Fibroblast of the aortic adventitia (primary cell): ENCODE measurements around a stretch of chr18.

- CAGE, long polyA plus RNA, result no peak
Measured at GRCh38 chr18:62522082-62522898, 535 bp upstream of the ZCCHC2 start.

- CAGE, long polyA plus RNA, result no peak
Measured at GRCh38 chr18:62538939-62540140, 16.5 kb downstream of the ZCCHC2 start.

DNA sequence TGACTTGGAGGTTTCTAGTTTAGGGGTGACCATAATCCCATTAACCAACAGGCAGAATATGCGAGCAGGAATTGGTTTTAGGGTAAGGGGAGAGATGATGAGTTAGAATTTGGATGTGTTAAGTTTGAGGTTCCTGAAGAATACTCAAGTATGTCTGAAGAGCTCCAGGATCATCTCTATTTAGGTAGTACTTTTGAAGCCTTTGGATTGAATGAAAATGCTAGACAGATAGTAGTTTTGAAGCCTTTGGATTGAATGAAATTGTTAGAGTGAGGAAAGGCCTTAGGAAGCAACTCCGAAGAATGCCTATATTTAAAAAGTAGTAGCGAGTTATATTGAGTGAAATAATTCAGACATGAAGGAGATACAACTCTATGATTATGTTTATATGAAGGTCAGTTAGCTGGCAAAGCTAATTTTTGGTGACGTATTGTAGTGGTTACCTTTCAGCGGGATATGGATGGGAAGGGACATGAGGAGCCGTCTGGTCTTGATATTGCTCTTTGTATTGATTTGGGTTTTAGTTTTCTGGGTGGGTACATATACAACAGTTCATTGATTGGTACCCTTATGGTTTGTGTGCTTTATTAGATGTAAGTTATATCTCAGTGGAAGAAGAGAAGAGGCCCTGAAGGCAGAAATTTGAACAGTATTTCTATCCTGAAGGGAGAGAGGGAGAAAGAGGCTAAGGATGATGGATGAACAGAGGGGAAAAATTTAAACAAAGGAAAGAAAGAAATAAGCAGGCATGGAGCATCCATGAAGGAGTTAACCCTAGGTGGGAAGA lies 23.8 kb downstream of the PHLPP1 start:
- CAGE, long polyA plus RNA, result no peak

- CAGE, long polyA plus RNA, result no peak
Measured at GRCh38 chr18:63159710-63160881, 159.5 kb downstream of the BCL2 start.

DNA sequence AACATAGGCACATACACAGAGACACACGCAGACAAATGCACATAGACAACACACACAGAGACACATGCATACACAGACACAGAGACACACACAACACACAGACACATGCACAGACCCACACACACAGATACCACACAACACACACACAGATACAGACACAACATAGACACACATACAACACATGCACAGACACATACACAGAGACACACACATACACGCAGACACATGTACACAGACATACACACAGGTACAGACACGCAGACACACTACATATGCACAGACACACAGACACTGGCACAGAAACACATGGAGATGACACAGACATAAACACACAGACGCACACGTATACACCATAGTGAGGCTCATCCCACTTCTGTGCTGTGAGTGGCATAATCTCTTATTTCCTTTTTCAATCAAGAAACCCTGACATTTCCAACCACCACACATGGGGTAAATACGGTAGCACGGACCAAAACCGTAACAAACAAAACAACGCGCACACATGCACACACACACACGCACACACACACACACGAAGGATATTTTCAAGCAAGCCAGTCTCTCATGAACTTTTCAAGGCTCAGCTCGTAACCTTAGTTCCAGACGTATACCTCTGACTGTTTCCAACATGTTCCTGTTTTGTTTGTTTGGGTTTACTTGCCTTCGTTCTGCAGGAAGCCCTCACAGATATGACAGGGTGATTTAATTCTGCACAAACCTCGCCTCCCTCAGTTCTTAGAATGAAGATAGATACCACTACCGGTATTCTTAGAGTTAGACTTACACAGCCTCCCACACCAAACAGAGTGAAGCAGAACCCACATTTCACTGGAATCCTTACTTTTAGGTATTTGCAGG lies 119.9 kb downstream of the BCL2 start:
- CAGE, long polyA plus RNA, result no peak

DNA sequence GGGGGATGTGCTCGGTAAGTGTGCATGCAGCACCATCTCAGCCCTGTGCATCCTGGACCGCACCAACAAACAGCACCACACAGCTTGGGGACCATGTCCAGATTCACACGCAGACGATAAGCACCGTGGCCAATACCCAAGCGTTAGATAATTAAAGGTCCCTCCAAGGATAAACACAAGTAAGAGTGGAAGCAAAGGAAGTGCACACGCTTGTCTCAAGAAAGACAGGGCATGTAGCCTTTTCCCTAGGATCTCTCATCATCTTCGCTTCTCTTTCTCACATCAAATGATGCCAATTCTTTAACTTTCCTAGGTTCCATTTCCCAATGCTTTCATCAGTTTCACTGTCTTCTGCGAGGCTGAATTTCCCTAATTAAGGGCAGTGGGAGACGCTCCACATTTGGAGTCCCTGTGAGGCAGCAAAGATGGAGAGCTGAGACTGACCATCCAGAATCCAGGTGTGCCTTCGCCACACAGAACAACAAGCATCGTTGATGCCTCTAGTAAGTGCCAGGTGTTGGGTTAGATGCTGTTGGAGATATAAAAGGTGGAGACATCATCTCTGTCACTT lies 113.3 kb downstream of the BCL2 start:
- CAGE, long polyA plus RNA, result no peak

DNA sequence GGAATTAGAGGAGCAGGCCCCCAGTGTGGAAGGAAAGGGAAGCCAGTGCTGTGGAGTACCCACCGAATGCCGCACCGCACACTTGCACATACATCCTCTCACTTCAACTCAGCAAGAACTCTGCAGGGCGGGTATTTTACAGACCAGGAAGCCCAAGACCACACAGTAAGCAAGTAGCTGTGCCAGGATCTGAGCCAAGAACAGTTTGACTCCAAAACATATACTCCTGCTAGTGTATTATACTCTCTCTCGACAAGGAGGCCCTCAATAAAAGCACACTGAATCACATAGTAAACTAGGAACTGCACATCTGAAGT lies 69.7 kb downstream of the BCL2 start:
- CAGE, long polyA plus RNA, result no peak

- CAGE, long polyA plus RNA, result no peak
Measured at GRCh38 chr18:63418023-63418526, 4.2 kb downstream of the VPS4B start.

DNA sequence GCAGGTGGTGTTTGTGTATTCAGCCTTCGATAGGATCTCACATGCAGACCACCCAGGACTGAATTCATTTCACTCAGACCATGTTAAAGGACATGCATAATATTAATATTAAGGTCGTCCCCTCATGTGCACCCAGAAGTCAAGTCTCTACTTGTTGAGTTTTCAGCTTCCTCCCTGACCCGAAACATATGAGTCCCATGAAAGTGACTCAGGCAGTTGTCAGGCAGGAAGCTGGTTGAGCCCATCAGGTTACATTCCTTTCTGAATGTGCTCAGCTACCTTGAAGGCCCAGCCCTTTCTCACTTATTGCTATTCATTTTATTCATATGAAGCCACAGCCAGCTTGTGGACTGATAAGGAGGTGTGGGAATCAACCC lies 5.1 kb upstream of the VPS4B start:
- CAGE, long polyA plus RNA, result no peak

GRCh38 chr18:63458016-63458339 lies 18.8 kb upstream of the SERPINB5 start:
- CAGE, long polyA plus RNA, result no peak

DNA sequence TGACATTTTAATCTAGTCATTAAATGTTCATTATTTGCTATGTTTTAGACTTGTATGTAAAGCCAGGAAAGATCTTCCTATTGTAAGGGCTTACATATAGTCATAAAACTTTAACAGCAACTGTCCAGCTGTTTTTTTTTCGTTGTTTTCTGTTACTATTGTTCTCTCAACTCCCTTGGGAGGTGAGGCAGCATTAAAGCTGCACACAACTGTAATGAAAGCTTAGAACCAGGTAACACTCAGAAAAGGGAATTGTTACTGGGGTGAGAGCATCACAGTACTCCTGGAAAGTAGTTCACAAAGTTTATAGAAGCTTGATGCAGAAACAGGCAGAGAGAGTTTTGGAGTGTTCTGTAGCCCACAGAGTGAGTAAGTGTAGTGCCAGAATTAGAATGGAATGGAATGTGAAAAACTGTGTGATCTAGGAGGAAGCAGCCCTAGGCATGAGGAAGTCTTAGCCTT lies 10.7 kb downstream of the SERPINB12 start:
- CAGE, long polyA plus RNA, result no peak

DNA sequence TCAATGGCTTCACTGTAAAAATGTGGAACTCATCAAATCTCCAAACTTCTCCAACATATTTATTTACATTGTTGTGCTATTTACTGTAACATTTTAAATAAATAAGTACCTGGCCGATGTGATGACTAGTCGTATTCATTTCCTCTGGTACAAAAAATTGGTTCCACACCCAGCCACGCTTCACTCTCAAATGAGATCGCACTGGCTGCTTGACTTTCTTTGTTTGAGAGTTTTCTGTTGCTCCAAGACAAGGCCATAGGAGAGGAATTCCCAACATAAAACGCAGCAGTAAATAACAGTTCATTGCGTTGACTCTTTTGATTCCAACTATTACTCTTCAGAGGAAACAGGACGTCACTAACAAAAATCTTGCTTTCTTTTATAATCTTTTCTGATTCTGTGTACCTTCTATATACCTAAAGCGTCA lies 32.0 kb downstream of the CDH19 start:
- CAGE, long polyA plus RNA, result no peak

GRCh38 chr18:67145831-67146436 lies 370.6 kb downstream of the DSEL start:
- CAGE, long polyA plus RNA, result no peak

GRCh38 chr18:68803334-68803896 lies 5.5 kb downstream of the CCDC102B start:
- CAGE, long polyA plus RNA, result no peak

- CAGE, long polyA plus RNA, result no peak
Measured at GRCh38 chr18:68874496-68874824, 76.6 kb downstream of the CCDC102B start.

DNA sequence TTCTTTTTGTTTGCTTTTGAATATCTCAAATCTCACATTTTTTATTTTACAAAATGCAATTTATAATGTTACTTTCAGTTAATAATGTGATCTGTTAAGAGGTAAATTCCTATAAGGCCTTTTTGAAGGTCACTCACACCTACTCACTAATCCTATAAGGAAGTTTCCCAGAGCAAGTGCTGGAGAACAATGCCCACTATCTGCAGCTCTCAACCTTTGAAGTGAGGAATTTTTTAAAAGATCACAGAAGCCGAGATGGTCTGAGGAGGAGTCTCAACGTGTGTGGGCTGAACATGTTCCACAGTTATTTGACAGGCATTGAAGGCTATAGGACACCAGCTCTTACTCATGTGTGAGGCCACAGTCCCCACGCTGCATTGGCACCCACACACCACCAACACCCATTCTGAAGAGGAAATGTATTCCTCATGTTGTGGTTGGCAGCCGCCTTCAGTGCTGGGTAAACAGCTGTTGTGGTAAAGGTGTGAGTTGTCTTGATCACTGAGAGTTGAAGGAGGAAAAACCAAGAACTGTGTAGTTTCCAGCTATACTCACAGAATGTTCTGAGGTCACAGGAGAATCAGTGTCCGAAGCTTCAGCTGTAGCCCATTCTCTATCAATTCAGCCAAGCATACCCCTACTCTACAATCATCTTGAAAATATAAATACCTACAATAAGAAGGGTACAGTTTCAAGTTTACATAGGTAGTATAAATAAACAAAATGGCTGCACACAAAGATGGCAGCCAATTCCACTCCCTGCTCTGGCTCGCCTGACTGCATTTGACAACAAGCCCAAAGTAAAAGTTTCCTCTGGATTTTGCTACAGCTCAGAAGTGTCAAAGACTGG lies 12.3 kb downstream of the CD226 start:
- CAGE, long polyA plus RNA, result no peak

- CAGE, long polyA plus RNA, result no peak
Measured at GRCh38 chr18:70047973-70048310, 100.3 kb upstream of the CD226 start.

DNA sequence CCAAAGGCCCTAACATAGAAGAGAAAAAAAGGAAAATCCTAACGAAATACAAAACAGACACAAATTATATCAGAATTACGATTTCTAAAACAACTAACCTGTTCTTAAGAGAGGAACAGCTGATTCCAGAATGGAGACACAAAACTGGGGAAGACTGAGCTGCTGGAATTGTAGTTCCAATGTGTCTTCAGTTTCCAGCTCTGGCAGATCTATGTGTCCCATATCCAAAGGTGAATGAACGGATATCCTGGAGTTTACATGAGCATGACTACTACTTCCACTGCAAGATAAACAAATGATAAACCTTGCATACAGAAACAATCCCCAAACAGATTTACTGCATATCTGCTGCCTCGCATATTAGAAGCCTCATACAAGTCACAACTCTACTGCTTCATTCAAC lies 15.0 kb downstream of the RTTN start:
- CAGE, long polyA plus RNA, result no peak

- CAGE, long polyA plus RNA, result no peak
Measured at GRCh38 chr18:70289466-70290025, 701 bp downstream of the SOCS6 start.

DNA sequence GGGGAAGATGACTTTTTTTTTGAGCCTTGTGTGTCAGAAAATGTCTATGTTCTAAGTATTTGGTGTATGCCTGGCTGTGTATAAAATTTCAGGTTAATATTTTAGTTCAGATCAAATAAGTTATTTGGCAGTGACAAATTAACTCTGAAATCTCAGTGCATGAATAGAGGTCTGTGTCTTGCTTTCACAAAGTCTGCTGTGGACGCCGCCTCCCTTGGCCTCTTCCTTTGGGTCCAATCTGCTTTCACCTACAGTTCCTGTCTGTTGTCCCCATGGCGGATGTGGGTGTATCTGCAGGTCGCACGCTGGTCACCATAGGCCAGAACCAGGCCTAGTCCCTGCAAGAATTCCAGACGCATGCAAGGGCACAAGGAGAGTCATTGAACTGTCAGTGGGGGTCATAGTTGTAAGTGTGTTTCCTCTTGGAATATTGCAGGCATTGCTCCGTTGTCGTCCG lies 7.4 kb downstream of the SOCS6 start:
- CAGE, long polyA plus RNA, result no peak